AG04450 (cell line): ENCODE measurements around a stretch of chr4.

- CAGE, long polyA plus RNA: no peak
- RRBS: no CpG with 5 or more reads among the region's 5 CpGs
These were observed 962 bp downstream of the OSTC start for GRCh38 chr4:108651221-108651900.

DNA sequence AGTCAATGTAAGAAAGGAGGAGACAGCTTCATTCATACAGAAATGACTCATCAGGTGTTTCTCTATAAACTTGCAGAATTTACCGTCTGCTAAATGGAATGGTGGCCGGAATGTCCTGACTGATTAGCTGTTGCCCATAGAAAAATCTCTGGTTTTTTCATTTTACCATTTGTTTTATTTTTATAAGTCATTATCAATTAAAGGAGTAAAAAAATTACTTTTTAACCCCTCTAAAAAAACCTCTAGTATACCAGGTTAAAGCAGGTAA is 115.1 kb upstream of the ETNPPL start:
- CAGE, long polyA plus RNA: no peak
- RRBS: no CpG with 5 or more reads among the region's 2 CpGs

- CAGE, long polyA plus RNA: no peak
- RRBS: no CpG with 5 or more reads among the region's 6 CpGs
These were observed 118.1 kb downstream of the COL25A1 start for GRCh38 chr4:109184369-109184784.

DNA sequence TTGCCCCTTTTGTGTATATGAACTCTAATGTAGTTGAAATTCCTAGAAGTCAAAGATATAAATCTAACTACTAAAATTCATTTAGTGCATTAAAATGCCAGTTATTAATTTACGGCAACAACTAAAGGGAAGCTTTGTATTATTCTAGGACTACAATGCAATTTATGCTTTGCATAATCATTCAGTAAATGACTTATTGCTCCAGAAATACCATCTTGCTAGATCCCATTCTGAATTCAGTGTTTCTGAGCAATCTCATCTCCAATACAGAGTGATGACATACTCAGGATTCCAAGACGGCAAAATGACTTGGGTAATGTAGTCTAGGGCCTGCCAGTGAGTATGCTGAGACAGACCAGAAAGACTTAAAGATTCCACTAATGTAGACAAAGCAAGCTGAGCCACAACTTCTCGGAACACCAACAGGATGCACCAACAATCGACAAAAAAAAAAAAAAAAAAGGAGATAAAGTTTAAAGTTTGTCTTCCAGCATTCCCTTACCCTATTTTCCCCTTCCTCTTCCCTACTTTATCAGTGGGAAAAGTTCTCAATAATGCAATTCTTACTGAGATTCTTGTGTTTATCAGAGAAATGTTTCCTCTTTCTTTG is 953 bp upstream of the SEC24B start:
- CAGE, long polyA plus RNA: no peak
- RRBS: no CpG with 5 or more reads among the region's 4 CpGs

DNA sequence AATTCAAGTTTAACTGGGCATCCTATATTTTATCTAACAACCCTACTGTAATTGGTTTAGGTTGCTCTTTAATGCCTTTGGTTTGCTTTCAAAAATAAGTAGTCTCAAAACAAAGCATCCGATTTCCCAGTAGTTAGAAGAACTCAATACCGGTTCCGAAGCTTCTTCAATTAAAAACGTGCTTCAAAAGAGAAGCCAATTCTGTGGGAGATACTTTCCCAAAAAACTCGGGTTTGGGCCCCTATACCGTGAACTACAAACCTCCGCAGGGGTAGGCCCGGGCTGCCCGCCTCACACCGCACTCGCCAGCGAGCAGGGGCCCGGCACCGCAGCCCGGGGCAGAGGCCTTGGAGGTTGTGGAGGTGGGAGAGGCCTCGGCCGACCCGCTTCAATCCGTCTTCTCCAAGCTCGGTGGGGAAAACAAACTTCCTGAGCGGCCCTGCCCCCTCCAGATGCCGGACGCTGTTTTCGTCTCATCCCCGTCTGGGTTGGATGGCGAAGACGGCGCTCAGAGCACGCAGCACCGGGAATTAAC is 554 bp upstream of the MCUB start:
- CAGE, long polyA plus RNA: no peak
- RRBS: 12% methylated on average over 16 of the region's 30 CpGs

DNA sequence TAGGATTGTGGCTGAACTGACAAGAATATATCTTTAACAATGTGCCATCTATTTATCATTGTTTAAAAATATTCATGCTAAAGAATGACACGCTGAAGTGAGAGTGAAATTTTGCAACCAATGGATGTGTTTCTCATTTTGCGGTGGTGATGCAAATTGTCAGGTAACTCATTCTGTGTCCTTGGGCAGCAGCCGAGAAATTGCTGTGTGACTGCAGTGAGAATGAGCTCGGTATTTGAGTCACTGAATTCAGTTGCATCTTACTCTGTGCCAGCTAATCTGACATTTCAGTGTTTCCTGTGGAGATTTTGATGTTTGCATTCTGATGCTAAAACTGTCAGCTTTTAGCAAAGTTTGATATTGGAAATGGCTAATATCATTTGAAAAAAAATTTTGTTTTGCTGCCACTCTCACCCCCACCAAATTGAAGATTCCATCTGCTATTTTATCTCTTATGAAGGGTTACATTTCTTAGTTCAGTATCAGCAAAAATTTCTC is 28.2 kb downstream of the MCUB start:
- CAGE, long polyA plus RNA: no peak
- RRBS: no CpG with 5 or more reads among the region's 4 CpGs

DNA sequence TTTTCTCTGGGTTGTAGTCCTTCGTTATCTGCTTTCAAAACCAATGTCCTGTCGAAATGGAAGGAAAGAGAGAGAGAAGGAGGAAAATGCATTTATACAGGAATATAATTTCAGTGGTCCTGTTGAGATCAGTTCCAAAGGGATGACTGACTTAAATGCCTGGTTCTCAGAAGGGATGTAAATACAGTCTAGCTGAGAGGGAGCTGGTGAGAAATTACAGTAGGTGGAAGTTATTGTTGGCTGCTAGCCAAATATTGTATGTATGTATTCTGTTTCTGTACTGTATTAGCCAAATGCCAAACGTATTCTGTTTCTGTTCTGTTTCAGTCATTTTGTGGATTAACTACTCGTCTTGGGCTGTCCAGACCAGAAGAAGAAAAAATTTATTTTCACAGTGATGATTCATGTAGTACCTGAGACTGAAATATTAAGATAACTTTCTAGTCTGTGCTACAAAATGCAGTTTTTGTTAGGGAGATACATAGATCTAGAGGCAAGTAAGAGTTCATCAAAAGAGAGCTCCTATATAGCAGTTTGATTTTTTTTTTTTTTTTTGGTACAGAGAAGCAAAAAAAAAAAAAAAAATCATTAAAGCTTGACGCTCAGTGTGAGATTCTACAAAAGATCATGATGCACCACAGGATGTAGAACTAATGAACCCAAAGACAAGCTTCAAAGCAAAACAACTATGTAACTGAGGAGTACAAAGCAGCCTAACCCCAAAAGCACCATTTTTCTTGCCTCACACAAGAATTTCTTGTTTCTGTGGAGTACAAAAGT is 54.9 kb downstream of the CASP6 start:
- CAGE, long polyA plus RNA: no peak
- RRBS: no CpG with 5 or more reads among the region's 5 CpGs

GRCh38 chr4:109980396-109980988 is 67.8 kb downstream of the EGF start:
- CAGE, long polyA plus RNA: no peak
- RRBS: no CpG with 5 or more reads among the region's 6 CpGs

GRCh38 chr4:109988929-109989499 is 76.3 kb downstream of the EGF start:
- CAGE, long polyA plus RNA: no peak
- RRBS: no CpG with 5 or more reads among the region's 13 CpGs

DNA sequence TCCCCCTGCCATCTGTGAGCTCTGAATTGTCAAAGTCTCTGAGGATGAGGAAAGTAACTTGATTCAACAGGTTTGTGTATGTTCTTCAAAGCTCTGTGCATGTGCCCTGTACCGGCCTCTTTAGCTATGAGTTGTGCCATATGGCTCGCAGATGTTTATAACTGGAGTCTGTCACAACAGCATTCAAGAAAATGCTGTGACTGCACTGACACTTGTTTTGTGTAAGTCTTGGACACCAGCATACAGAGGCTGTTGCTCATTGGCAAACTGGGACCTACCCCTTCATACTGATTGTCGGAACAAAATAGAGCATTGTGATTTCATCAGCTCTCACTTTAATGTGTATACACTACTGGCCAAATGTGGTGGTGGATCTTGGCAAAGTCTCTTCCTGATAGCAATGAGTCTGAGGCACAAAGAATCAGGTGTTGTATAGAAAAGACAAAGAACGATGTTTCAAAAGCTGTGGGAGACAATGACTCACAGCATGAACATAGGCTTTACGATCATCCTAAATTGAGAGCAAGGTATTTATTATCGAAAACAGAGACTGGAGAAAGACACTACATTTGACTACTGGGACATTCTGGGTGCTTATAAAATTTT is 134.0 kb downstream of the EGF start:
- CAGE, long polyA plus RNA: no peak
- RRBS: no CpG with 5 or more reads among the region's 6 CpGs

DNA sequence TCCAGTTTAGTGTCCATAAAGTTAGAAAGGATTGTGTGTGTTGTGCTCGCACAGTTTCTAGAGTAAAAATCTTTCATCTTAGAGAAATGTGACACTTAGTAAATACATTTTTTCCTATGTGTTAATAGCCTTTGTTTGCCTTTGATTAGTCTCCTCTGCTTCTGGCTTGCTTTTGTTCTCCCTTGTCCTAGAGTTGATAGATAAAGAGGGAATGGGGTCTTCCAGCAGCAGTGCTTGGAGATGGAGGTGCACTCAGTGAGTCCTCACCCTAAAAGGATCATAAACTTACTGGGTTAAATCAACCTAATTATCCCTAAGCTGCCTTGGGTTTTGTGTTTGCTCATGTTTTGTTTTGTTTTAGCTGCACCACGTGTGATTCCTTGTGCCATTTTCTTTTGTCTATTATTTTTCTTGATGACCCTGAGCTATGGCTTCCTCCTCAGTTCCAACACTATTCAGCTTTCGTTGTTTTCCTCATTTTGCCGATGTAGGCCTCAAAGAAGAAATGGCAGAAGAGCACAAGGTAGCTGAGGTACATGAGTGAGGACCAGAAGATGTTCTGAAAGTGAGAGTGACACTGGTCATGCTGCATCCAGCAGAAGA is 138.3 kb downstream of the EGF start:
- CAGE, long polyA plus RNA: no peak
- RRBS: no CpG with 5 or more reads among the region's 4 CpGs

- CAGE, long polyA plus RNA: no peak
- RRBS: no CpG with 5 or more reads among the region's 7 CpGs
These were observed 4.1 kb downstream of the ENPEP start for GRCh38 chr4:110479879-110480541.

DNA sequence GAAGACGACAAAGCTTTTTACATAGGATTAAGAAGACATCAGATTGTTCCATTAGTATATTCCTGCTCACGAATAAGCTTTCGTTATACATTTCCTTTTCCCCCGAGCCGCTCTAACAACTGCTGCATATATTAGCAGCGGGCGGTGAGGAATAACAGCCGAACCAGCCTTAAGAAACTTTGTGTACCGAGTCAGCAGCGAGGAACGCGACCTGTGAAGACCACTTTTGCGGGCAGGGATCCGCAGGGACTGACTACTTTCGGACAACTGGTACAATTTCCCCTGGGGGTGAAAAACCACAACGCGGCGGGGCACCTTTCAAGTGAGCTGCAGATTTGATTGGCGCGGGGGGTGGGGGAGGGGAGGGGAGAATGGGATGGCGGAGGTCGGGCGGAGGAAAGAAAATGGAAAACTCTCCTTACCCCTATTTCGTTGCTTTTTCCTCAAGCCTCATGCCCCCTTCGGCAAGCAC is 5.8 kb upstream of the PITX2 start:
- CAGE, long polyA plus RNA: no peak
- RRBS: no CpG with 5 or more reads among the region's 25 CpGs

DNA sequence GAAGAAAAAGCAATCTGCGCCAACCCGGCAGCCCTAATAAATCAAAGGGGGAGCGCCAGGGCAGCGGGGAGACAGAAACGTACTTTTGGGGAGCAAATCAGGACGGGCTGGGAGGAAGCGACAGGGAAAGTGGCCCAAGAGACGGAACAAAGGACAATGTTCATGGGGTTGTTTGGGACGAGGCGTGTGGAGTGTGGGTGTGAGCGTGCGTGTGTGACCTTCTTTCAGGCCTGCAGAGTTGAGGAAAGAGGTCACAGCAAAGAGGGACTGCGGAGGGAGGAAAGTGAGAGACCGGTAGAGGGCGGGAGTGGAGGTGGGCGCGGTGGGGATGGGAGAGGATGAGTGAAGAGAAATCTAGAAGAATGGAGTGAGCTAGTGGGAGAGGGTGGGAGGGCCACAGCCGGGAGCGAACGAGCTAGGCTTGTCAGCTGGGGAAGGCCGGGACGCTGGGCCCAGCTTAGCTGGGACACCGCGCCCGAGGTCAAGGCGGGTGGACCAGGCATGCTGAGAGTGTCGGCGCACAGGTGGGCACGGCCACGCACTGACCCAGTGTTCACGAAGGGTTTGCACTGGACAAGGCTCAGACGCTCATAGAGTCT is 14.6 kb upstream of the PITX2 start:
- CAGE, long polyA plus RNA: no peak
- RRBS: 9% methylated on average over 5 of the region's 32 CpGs

- CAGE, long polyA plus RNA: no peak
- RRBS: no CpG with 5 or more reads among the region's 29 CpGs
These were observed 58.8 kb upstream of the FAM241A start for GRCh38 chr4:112086091-112087167.

DNA sequence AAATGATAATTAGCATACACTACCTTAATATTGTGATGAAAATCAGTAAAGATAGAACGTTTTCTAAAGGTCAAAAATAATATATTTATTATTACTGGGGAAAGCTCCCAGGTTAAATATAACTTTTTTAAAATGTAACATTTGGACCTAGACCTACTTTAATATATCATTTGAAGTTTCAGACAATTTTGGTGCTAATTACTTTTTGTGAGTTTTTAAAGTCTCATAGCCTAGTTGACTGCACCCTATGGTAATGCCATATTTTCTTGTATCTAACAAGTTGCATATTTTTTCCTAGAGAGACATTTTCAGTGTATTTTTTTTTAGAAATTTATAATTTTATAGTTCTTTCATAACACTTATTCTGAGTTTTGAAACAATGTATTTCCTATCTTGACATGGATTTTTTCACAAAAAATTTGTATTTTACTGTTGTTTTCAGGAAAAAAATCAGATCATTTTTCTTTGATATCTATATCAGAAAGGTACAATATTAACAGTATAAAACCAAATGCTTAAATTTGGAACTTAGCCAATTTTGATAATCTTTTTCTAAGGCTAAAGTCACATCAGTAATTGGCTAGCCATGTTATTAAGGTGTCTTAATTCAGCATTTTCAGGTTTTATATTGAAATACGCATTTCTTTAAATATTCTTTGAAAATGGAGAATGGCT is 42.3 kb downstream of the FAM241A start:
- CAGE, long polyA plus RNA: no peak
- RRBS: no CpG with 5 or more reads among the region's 2 CpGs

DNA sequence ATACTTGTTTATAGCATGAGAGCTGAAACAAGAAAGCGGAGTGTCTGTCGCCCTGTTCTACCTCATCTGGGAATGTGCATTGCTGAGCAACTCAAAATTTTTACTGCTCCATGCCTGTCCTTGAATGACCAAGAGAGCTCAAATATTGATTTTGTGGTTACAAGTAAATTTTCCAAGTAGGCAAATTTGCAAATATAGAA is 25.5 kb downstream of the AP1AR start:
- CAGE, long polyA plus RNA: no peak
- RRBS: no CpG with 5 or more reads among the region's 2 CpGs

- CAGE, long polyA plus RNA: no peak
- RRBS: 2% methylated on average over 8 of the region's 54 CpGs
These were observed 546 bp upstream of the NEUROG2 start for GRCh38 chr4:112516412-112517040.

DNA sequence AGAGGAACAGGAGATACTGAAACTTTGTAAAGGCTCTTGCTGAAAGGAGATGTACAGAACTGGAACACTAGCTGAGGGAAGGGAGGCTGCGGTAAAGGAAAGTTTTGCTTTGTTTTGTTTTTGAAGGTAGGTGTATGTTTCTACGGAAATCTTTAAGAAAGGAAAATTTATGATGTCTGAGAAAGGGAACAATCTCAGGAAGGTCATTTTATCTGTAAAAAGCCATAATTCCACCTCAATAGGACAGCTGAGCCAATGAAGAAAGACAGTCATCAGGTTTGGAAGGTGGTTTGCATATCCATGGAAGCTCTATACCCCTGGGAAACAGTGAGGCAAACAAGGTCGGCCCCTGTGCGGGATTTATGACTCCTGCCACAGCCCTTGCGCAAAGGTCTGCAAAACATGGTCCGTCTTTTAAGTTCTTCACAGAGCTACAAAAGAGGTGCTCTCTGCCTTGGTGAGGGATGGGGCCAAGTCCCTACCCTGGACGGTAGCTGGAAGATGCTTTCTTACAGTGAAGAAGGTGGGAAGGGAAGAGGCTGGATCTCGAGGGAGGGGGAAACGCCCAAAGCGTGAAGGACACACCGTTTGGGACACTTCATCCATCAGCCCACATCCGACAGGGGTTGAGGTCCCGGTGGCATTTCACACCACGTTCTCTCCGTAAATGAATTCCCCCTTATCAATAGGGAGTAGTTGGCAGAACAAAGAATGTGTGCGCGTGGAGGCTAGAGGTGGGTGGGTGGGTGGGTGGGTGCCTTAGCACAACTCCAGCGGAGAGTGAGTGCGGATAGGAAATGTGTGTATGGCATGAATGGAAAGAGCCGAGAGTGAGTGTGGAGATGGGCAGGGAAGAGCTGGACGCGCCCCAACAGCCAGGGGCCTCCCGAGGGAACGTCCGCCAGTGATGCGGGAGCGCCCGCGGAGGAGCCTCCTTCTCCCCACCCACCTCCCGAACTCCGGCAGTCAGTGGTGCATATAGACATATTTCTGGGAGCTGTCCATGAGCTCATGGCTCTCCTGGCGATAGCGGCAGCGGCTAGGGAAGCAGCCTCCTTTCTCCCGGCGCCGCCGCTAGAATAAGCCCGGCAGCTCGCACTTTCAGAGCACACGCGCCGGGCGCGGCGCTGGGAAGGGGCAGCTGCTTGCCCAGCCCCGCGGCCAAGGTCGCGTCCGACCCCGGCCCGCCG is 68.2 kb downstream of the LARP7 start:
- CAGE, long polyA plus RNA: no peak
- RRBS: 2% methylated on average over 4 of the region's 54 CpGs

DNA sequence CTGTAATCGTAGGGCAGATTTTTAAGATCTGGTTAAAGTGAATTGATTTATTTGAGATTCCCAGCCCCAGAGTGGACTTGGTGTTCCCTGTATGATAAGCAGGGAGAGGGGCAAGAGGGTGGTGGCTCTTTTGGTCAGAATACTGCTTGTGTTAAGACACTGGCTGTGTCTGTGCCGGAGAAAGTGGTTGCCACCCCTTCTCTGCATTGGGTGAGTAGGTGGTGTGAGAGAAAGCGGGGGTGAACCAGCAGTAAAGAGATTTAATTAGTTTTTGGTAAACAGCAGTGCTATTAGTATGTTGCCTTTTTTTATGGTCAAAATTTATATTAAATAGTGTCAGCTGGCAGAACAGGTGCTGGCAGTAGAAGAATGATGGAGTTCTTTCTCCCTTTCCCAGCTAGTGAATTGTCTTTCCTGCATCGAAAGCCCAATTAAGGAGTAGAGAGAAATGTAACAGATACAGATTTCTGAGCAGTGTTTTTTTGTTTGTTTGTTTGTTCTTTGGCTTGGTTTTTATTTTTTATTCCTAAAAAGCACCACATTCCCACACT is 181.6 kb downstream of the LARP7 start:
- CAGE, long polyA plus RNA: no peak
- RRBS: no CpG with 5 or more reads among the region's 4 CpGs